Jurkat, Clone E6-1 (cell line): Measurements from ENCODE around the genes NEMP1 and STAC3.

DNA sequence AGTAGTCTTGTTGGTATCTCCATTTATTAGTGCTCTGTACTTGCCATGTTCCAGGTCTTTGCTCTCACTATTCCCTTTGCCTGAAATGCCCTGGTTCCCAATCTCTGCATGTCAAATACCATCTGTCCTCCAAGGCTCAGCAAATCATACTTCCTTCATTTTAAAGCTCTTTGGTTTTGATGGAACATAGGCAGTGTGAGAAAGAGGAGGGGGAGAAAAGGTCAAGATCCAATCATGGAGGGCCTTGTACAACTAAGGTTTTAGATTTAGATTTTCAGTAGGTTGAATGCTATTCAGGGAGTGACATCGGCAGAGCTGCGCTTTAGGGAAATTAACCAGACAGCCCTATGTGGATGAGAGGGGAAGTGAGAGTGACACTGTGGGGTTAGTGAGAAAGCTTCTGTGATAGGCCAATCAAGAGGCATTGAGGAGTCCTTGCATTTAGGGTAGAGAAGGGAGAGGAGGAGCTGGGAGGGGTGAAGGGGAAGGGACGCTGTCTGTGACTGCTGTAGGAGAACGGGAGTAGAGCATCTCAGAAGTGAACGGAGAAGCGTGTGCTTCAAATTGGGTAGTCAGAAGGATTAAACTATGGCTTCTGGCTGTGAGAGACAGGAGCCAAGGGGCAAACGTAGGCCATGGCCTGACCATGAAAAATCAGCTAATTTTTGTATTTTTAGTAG, 3.4 kb downstream of the HSD17B6 start:
- RRBS = no CpG with 5 or more reads among the region's 7 CpGs

DNA sequence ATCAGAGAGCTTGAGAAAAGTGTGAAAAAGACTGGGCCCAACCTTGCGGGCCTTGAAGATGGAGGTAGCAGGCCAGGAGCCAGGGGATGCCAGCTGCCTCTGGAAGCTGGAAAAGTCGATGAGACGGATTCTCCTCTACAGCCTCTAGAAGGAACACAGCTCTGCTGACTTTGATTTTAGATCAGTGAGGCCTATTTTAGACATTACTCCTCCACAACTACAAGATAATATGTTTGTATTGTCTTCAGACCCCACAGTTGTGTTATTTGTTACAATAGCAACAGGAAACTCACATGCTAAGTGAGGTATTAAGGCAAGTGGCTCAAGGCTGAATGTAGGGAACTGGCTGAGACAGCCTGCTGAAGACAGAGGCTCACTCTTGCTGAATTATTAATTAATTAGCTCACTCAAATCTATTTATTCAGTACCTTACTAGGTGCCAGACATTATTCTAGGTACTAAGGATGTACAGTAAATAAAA, 1.9 kb downstream of the SDR9C7 start:
- RRBS = no CpG with 5 or more reads among the region's 3 CpGs

DNA sequence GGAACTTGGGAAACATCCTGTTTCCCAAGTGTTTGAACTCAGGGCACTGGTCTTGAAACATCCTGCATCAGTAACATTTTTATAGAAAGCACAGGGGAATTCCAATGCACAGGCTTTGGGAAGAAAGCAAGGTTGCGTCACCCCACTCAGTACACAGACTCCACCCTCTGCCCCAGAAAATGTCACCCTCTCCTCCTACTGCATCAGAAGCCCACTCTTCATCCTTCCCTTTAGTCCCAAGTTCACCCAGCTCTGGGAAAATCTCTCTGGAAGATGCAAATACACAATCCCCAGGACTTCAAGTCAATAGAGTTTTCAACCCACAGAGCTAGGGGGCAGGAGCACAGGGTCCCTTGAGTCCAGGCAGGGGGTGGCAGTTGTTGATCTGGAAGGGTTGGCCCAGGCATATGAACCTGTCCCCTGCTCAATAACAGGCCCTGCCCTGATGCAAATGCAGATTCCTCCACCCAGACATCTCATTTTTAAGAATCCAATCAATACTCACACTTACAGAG, 1.7 kb downstream of the RDH16 start:
- RRBS = no CpG with 5 or more reads among the region's 1 CpG

- RRBS = no CpG with 5 or more reads among the region's 5 CpGs
These were observed 2.9 kb upstream of the GPR182 start for GRCh38 chr12:56991239-56991980.

GRCh38 chr12:57026886-57027612, 10.7 kb upstream of the TAC3 start:
- RRBS = no CpG with 5 or more reads among the region's 13 CpGs

- RRBS = no CpG with 5 or more reads among the region's 10 CpGs
These were observed 12.7 kb upstream of the TAC3 start for GRCh38 chr12:57029032-57029476.

GRCh38 chr12:57056818-57057901, 7.2 kb upstream of the MYO1A start:
- RRBS = no CpG with 5 or more reads among the region's 8 CpGs

DNA sequence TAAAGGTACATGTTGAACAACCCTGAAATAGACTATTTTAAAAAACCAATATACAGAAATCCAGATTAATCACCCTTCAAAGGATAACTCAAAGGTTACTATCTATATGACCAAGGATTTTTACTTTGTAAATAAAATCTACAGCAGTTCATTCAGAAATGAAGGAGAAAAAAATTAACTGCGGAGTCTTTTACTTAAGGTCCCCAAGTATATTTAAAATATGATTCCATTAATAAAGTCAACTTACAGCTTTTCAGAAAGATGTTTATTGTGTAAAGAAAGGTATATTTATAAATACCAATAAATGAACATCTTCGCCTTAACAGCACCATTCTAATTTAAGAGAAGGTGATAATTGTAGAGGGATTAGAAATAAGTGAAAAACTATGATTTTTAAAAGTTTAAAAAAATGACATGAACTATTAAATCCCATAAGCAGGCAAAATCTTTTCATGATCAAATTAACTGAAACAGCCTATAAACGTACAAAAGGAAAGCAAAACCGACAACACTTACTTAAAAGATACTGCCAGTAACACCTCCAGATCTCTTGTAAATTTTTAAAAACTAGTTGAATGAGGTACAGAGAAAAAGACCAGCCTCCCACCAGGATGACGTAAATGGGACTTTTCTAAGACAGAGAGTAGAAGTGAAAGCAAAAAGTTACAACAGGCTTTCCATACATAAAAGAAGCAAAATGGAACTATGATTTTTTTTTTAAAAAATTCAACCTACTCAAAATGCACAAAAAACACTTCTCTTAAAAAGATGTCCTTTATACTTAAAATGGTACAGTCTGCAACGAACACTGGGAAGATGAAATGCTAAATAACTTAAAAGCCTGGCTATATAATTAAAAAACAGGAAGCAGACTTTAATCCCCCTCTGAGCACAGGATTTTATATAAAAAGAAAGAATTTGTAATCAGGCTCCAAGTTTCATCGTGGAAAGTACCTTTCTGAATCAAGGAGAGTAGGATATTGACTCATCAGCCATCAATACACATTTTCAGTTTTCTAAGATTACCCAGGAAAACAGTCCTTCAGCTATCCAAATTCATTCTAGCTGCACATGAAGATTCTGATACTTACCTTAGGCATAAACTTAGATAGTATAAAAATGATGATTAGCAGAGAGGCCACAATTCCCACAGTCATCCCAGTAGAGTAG, 14.0 kb upstream of the MYO1A start:
- RRBS = no CpG with 5 or more reads among the region's 7 CpGs

DNA sequence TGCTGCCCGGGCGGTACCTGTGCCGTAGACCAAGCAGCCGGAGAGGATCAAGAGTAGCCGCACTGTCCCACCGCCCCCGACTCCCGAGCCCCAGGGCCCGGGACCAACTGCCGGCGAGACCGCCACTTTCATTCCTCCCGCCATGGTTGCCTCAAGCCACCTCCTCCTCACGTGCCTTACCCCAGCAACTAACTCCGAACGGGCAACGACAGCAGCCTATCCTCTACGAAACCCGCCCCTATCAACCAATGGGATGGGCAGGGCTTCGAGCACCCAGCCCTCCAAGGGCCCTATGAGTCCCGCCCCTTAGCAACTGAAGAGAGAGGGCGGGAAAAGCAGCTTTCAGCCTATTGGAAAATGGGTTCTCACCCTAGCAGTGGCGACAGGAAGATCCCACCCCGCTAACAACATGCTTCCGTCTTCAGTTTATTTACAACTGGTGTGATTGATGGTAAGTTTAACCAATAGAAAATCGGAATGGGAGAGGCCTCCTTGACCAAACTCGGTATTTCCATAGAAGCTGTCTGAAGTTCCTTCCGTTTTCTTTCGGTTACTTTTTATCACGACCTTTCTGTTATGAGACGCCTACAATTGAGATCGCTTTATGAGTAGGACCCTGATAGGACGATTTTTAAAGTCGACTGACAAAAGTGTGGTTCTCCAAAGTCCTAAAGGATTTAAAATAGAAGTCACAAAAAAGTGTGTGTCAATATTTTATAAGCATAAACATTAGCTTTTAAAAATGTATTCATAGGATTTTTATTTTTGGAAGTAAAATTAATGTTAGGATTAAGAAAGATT, at the start of gene NEMP1:
Gene NEMP1, minus strand, starts transcription at position 190 of the 801 bp plus-strand sequence.
- RRBS = 2% methylated on average over 6 of the region's 34 CpGs

DNA sequence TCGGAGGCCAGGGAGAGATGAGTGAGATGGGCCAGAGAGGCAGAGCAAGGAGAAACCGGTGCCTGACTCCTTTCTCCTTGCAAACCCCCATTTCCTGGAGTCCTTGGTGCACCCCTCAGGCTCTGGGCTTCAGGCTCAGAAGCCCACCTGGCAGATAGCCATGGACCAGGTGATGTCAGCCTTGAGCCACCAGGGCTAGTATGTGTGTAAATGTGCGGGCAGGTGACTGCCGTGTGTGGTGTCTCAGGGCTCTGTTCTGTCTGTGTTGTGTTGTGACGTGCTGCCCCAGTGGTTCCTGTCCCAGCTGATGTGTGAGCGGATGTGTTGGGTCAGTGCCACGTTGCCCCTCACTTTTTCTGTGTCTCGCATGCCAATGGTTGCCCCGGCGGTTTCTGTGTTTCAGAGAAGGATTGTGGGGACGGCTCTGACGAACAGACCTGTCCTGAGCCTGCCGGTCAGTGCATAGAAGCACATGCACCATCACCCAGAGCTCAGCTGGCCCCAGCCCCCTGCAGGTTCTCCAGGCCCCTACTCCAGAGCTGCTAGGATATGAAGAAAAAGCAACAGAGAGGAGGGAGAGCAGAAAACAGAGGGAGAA, 39.6 kb downstream of the LRP1 start:
- RRBS = no CpG with 5 or more reads among the region's 13 CpGs

DNA sequence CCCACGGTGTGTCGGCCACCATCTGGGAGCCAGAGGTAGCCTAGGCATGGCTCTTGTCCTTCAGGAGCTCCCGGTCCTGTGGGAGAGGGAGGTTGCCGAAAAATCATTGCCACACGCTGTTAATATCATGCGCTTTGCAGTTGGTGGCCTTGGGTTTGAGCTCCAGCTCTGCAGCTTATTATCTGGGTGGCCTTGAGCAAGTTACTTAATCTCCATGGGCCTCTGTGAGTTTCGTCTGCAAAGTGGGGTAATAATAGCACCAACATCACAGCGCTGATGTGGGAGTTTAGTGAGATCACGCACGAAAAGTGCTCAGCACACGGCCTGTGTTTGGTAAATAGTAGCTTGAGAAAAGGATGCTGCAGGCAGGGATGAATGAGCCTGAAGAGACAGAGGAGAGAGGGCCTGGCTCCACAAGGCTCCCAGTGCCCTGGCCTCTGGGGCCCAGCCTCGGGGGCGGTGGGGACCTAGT, 41.1 kb downstream of the LRP1 start:
- RRBS = no CpG with 5 or more reads among the region's 13 CpGs

DNA sequence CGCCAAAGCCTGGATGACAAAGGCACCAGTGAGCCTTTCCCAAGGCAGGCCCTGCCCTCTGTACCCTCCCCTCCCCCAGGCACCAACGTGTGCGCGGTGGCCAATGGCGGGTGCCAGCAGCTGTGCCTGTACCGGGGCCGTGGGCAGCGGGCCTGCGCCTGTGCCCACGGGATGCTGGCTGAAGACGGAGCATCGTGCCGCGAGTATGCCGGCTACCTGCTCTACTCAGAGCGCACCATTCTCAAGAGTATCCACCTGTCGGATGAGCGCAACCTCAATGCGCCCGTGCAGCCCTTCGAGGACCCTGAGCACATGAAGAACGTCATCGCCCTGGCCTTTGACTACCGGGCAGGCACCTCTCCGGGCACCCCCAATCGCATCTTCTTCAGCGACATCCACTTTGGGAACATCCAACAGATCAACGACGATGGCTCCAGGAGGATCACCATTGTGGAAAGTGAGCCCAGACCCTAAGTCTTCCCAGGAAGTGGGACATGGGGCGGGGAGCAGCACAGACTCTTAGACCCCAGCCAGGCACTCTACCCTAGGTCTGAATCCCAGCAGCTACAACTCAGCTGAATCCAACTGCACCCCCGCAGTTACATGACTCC, 31.0 kb upstream of the NXPH4 start:
- RRBS = 90% methylated on average over 9 of the region's 31 CpGs

- RRBS = no CpG with 5 or more reads among the region's 15 CpGs
These were observed 25.3 kb upstream of the NXPH4 start for GRCh38 chr12:57191315-57191691.

DNA sequence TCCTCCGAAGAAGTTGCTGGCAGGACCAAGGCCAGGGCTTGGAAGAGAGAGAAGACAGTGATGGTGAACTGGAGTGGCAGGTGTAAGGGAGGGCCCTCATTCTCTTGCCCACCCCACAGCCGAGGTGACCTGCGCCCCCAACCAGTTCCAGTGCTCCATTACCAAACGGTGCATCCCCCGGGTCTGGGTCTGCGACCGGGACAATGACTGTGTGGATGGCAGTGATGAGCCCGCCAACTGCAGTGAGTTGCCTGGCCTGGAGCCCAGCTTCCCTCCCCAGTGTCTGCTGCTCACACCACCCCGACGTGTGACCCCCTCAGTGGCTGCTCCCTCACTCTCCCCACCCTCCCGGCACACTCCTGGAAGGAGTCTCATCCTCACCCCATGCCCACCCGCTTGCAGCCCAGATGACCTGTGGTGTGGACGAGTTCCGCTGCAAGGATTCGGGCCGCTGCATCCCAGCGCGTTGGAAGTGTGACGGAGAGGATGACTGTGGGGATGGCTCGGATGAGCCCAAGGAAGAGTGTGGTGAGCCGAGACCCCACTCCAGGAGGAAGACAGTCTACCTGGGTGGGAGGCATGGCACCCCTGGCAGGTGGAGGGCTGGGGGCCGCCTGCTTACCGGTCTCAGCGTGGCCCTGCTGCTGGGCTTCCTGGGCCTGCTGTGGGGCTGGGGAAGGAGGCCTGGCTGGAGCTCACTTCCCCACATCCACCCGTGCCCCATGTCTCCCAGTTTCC, 15.0 kb upstream of the NXPH4 start:
- RRBS = no CpG with 5 or more reads among the region's 25 CpGs

DNA sequence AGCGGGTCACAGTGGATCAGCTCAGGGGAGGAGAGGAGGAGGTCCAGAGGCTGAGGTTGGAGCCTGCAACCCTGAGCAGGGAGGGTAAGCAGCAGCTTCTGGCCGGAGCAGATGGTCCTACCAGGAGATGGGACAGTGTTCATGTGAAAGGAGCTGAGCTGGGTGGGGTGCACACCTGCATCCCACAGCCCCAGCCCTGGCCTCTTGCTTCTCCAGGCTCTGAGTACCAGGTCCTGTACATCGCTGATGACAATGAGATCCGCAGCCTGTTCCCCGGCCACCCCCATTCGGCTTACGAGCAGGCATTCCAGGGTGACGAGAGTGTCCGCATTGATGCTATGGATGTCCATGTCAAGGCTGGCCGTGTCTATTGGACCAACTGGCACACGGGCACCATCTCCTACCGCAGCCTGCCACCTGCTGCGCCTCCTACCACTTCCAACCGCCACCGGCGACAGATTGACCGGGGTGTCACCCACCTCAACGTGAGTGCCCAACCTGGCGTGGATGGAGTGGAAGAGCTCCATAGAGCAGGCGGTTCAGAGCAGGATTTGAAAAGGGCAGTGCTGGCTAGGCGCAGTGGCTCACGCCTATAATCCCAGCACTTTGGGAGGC, 10.2 kb upstream of the NXPH4 start:
- RRBS = no CpG with 5 or more reads among the region's 22 CpGs

DNA sequence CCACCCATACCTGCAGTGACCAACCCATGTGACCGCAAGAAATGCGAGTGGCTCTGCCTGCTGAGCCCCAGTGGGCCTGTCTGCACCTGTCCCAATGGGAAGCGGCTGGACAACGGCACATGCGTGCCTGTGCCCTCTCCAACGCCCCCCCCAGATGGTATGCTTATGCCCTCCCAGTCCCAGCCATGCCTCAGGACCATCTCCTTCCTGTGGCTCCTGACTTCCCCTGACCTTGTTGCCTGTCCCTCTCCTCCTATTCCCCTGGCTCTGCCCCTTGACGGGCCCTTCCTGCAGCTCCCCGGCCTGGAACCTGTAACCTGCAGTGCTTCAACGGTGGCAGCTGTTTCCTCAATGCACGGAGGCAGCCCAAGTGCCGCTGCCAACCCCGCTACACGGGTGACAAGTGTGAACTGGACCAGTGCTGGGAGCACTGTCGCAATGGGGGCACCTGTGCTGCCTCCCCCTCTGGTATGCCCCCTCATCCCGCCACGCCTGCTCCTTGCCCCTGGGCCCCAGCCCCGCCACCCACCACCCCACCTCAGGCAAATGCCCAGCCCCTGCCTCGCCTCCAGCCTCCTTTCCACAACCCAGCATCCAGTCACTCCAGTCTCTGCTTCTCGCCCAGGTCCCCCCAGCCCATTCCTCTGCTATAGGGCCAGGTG, 6.5 kb upstream of the NXPH4 start:
- RRBS = no CpG with 5 or more reads among the region's 19 CpGs

GRCh38 chr12:57212313-57212791, 4.2 kb upstream of the NXPH4 start:
- RRBS = 98% methylated on average over 2 of the region's 15 CpGs

- RRBS = no CpG with 5 or more reads among the region's 9 CpGs
These were observed at the start of gene STAC3 for GRCh38 chr12:57250811-57251522. STAC3 (minus strand) TSS chr12:57251187.

GRCh38 chr12:57439062-57439550, 4.5 kb downstream of the INHBC start:
- RRBS = no CpG with 5 or more reads among the region's 2 CpGs

DNA sequence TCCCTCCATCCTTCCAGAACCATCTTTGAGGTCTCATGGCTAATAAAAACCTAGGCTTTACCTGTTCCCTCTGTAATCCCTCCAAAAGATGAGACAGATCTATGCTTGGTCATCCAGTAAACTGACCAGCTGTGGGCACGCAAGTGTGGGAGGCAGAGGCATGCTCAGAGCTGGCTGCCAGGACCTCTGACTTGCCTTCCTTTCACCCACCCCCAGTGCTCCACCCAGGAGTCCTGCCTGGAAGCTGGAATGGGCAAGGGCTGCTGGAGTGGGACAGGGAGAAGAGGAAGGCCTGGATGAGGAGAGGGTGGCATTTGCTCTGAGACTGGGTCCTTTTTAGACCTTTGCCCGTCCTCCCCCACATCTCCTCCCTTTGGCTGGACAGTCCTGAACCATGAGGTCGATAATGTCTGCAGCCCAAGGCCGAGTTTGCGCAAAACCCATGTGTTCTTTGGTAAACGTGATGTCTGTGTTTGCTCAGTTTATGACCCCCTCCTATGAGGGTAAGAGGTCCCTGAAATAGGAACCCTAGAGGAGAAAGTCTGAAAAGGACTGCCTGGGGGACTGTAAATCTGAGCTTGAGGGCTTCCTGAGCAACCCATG, 3.9 kb upstream of the INHBE start:
- RRBS = no CpG with 5 or more reads among the region's 6 CpGs